Fibroblast of the aortic adventitia (primary cell): ENCODE measurements around the genes HMGA1 and NUDT3.

- CAGE, long polyA plus RNA: no peak
Observed at GRCh38 chr6:34094277-34094699, 51.6 kb downstream of the GRM4 start.

DNA sequence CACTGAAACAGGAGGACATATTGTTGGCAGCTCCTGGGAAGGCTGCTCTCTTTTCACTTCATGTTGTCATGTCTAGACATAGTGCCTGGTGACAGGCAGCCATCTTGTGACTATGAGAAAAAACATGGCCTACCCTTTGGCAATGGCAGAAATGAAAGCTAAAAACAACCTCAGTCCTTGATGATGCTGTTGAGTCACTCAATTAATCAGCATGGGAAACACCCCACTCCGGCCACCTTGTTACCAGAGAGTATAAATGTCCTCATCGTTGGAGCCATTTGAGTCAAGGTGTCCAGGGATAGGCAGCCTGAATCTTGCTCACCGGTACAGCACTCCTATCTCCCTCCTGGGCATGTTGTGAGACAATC, 31.2 kb upstream of the HMGA1 start:
- CAGE, long polyA plus RNA: no peak

DNA sequence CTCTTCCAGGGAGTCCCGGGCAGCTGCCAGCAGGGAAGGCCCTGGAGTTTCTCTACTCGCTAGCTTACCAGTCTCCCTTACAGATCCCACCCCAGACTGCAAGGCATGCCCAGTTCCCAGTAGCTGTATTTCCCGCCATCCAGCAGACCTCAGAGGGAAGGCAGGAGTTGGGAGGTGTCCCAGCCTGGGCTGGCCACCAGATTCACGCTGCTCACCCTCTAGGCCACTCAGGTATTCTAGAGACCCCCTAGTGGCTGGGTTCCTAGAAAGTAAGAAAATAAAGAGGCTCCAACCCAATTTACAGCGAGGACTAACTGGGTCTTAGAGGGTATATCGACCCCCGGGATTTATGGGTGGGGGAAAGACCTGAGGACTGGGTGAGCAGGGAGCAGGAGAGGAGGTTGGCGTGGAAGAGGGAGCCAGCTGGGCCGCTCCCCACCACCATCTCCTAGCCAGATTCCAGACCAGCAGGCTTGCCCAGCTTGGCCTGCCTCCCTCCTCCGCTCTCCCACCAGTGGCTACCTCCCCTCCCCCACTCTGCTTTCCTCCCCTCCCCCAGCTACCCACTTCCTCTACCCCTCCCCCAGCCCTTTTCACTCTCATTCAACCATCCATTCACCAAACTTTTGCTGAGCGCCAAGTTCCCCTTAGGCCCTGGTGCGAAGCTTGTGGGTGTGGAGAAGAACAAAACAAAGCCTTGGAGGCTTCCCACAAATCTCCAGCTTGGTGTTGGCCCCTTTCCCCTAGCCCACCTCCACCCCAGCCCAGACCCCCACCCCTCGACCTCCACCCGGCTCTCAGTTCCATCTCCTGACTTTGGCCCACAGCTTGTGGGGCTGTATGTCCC, 9.6 kb upstream of the HMGA1 start:
- CAGE, long polyA plus RNA: no peak

DNA sequence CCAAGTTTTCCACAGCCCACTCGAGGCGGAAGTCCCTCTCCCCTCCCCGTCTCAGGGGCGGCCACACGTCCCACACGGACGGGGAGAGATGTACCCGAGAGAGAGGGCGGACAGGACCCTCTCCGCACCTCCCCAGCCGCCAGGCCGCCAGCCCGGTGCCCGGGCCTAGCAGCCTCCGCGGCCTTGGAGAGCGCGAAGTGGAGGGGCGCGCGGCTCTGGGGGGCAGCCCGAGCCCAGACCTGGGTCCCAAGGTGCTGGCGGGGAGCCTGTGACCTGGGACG, 2.0 kb upstream of the HMGA1 start:
- CAGE, long polyA plus RNA: no peak

GRCh38 chr6:34235240-34236024, 1.2 kb upstream of the HMGA1 start:
- CAGE, long polyA plus RNA: no peak

DNA sequence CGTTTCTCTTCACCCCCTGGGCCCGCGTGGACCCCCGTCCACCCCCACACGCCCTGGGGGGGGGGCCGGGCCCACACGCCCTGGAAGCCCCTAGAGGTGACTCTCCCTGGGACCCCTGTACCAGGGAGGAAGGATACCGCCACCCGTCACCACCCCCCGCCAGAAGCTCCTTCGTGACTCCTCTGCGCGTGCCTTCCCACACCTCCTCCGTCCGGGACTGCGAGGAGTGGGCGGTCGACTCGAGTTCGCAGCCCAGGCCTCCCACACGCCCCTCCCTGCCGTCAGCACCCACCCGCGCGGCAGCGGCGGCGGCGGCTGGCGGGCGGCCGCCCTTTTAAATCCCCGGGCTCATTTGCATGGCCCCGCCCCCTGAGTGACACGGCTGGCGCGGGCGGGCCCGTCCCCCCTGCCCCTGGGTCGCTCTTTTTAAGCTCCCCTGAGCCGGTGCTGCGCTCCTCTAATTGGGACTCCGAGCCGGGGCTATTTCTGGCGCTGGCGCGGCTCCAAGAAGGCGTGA, at the start of gene HMGA1:
TSS of gene HMGA1 (plus strand) at position 423 of the 517 bp plus-strand sequence.
- CAGE, long polyA plus RNA: no peak

- CAGE, long polyA plus RNA: no peak
Observed at GRCh38 chr6:34247144-34247533, 1.7 kb downstream of the SMIM29 start.

GRCh38 chr6:34277311-34277760, 28.5 kb upstream of the SMIM29 start:
- CAGE, long polyA plus RNA: no peak

- CAGE, long polyA plus RNA: no peak
Observed at GRCh38 chr6:34287627-34288324, 39.0 kb upstream of the SMIM29 start.

GRCh38 chr6:34392520-34393307, at the start of gene NUDT3:
Gene NUDT3 (minus strand): TSS chr6:34392669.
- CAGE, long polyA plus RNA: no peak

- CAGE, long polyA plus RNA: no peak
Observed at GRCh38 chr6:34587446-34588194, 31.5 kb upstream of the SPDEF start.

DNA sequence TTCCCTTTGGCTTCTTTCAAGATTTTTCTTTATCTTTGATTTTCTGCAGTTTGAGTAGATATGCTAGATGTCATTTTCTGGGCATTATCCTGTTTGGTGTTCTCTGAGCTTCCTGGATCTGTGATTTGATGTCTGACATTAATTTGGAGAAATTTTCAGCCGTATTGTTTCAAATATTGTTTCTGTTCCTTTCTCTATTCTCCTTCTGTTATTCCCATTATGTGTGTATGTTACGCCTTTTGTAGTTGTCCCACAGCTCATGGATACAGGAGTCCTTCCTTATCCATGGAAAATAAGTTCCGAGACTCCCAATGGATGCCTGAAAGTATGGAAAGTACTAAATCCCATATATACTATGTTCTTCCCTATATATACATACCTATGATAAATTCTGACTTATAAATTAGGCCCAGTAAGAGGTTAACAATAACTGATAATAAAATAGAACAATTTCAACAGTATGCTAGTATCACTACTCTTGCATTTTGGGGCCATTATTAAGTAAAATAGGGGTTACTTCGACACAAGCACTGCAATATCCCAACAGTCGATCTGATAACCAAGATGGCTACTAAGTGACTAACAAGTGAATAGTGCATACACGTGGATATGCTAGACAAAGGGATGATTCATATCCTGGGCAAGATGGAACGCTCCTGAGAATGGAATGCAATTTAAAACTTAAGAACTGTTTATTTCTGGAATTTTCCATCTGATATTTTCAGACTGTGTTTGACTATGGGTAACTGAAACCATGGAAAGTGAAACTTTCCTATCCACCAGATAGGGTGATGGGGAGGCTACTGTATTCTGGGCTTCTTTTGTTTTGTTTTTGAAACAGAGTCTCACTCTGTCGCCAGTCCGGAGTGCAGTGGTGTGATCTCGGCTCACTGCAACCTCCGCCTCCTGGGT, 66.7 kb downstream of the ILRUN start:
- CAGE, long polyA plus RNA: no peak

- CAGE, long polyA plus RNA: no peak
Observed at GRCh38 chr6:34697058-34697463, 494 bp upstream of the ILRUN start.

DNA sequence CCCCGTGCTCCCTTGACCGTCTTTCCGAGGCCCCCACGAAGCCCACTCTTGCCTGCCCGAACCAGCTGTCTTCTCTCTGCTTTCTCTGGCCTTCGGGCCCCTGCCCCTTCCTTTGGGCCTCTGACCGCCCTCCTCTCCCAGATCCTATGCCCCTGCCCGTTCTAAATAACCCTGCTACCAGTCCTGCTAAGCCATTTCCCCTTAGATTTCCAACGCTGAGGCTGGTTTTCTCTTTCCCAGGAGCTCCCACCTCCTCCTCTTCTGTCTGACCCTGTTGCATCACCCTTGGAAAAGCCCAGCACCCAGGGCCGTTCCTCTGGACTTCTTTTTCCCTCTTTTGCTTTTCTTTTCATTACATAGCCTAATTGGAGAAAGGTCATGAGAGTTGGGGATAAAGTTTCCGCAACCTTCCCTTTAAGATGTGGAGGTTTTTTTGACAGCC, 769 bp downstream of the BLTP3A start:
- CAGE, long polyA plus RNA: no peak

- CAGE, long polyA plus RNA: no peak
Observed at GRCh38 chr6:34982220-34983458, 93.6 kb downstream of the ANKS1A start.

- CAGE, long polyA plus RNA: no peak
Observed at GRCh38 chr6:35059526-35060298, 81.4 kb downstream of the TCP11 start.

GRCh38 chr6:35149798-35150688, 8.9 kb upstream of the TCP11 start:
- CAGE, long polyA plus RNA: no peak

GRCh38 chr6:35240808-35241470, 18.6 kb upstream of the ZNF76 start:
- CAGE, long polyA plus RNA: no peak

GRCh38 chr6:35242460-35242927, 17.0 kb upstream of the ZNF76 start:
- CAGE, long polyA plus RNA: no peak

DNA sequence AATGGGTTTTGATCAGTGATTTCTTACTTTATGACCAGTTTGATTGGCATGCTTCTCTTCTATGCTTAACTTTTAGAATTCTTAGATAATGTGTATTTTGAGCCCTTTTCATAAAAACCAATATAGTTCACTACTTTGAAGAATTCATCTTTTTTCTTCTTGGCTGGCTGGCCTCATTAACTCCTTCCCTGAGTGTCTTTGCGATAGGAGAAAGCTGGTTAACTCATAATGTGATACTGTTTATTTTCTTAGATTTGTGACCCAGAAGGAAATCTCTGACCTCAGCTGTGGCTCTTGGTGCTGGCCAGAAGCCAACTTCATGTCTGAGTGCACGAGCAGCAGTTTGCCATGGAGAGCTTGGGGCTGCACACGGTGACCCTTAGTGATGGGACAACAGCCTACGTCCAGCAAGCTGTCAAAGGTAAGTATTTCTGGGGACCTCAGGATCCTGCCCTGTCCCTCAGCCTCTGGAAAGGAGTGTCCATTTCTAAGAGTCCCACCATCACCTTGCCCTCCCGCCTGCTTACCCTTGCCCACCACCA, 16.7 kb upstream of the DEF6 start:
- CAGE, long polyA plus RNA: no peak